ENCODE measurements around the genes EED, TRIM49D2 and UBTFL1.

DNA sequence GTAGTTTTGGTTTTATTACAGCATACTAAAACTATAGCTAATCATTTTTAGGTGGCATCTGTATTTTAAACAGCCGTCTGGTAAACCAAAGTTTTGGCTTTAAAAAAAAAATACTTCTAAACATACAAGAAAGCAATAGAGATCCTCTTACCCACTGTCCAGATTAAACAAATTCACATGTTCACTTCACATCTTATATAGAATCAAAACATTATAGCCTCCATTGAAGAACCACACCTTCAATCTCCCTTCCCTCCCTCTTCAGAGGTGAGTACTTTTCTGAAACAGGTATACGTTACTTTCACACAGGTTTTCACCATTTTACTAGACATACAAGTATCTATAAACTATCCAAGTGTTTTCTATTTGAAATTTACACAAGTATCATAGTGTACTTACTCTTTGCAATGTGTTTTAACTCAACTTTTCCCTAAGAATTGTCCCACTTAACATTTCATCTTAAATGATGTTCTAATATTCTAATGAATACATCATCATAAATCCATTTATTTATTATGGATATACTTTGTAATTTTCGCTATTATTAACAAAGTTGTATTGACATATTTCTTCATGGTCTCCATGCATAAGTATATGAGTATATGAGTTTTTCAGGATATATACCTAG is 42.1 kb downstream of the PICALM start:
- PRO-cap, 4 experiments: no peak in any of the 4 experiments
- RAMPAGE, long total RNA, 4 experiments: no peak in any of the 4 experiments

DNA sequence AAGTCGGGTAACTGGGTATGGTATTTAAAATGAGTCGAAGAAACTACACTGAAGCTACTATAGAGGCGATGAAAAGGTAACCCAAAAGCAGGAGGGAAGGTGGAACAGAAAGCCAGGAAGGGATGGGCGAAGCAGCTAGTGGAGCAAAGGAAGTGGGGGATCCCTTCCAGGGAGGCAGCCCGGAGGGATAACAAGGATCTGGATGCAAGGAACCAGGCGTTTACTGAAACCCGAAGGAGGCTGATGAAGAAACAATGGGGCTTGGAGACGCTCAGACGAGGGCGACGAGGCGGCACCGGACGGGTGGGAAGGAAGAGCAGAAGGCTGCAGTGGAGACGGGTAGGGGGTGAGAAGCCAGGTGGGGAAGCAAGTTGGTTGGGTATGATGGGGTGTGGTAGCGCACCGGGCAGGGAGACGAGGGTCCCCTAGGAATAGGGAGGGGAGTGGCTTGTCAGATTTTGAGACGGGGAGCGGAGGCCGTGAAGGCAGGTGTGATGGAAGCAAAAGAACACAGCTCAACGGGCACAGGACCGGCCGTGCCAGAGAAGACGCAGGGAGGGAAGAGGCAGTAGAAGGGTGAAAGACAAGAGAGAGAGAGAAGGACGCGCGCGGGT is 784 bp downstream of the PICALM start:
- PRO-cap, 4 experiments: peak in 3 of 4 experiments; most common plus-strand start position 146 of the sequence (in 1); most common minus-strand start position 560 of the sequence (in 2)
- RAMPAGE, long total RNA, 4 experiments: no peak in any of the 4 experiments

DNA sequence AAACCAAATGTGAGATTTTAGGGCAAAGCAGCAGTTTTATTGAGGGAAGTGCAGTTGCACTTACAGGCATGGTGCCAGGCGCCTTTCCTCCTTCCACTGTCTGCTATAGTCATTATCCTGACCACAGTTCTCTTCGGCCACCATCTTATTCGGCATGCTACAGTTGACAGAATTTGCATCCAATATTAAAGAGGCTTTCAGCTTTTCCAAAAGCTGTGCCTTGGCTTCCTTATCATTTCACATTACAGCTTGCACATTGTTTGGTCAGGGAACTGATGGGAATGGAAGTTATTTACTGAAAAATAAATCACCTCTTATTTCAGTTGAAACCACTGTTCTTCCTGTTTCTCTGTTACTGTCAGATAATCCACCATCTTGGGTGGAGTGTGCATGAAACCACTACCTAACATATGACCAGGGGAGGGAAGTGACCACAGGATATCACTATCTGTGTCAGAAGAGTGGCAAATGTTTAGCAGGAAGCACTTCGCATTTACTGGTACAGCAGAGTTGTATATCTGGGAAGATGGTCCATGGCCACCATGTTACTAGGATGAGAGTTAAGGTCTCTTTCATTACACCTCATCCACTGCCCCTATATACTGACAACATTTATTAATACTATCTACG is 74.6 kb upstream of the PICALM start:
- PRO-cap, 4 experiments: peak in 2 of 4 experiments; most common plus-strand start position 485 of the sequence (in 2); most common minus-strand start position 354 of the sequence (in 1)
- RAMPAGE, long total RNA, 4 experiments: no peak in any of the 4 experiments

- PRO-cap, 4 experiments: peak in 1 of 4 experiments; most common minus-strand start chr11:86193455 (in 1)
- RAMPAGE, long total RNA, 4 experiments: no peak in any of the 4 experiments
Measured at GRCh38 chr11:86193321-86193977, 51.1 kb upstream of the EED start.

GRCh38 chr11:86244065-86244648 is 396 bp upstream of the EED start:
- PRO-cap, 4 experiments: peak in 4 of 4 experiments; most common plus-strand start chr11:86244551 (in 1); most common minus-strand start chr11:86244427 (in 2)
- RAMPAGE, long total RNA, 4 experiments: no peak in any of the 4 experiments

DNA sequence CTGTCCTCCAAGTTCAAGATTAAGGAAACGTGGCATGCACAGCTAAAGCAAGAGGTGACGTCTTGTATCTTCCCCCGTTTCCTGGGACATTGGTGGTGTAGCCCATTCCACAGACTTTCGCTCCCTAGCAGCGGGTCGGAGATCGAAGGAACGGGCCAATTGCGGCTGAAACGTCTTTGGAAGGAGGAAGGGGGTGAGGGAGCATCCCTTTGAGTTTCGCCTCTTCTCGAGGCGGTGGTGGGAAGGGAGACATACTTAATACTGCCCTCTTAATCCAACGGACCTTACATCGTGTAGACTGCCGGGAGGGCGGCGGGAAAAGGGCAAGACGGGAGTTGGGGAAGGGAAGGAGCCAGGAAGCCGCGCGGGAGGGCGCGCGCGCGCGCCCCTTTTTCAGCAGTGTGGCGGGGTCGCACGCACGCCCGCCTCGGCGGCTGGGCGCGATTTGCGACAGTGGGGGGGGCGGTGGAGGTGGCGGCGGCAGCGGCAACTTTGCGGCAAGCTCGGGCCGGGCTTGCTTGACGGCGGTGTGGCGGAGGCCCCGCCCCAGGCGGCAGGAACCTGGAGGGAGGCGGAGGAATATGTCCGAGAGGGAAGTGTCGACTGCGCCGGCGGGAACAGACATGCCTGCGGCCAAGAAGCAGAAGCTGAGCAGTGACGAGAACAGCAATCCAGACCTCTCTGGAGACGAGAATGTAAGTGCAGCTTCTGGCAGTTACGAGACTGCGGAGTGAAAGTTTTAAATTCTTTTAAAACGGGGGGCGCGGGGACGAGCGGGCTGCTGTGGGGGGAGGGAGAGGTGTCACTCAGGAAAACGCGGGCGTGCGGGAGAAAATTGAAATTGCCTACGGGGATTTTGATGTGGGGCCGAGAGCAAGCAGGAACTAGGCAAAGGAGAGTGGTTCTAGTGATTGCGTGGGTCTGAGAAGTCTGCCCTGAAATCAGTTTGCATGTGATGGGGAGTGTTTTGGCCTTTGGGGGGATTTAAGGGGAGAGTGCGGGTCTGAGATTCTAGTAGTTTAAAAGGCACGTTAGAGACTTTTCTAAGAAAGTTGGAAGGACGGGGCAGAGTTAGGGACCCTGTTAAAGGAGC is at the start of gene EED:
TSS of gene EED (plus strand) at position 105 of the 1,093 bp plus-strand sequence.
- PRO-cap, 4 experiments: peak in 4 of 4 experiments; most common plus-strand start position 141 of the sequence (in 4); most common minus-strand start position 401 of the sequence (in 4)
- RAMPAGE, long total RNA, 4 experiments: start-site peak on the plus strand in 4 of 4 experiments, centred at positions 122 to 592 of the sequence, 53 to 380 reads per replicate

GRCh38 chr11:86459644-86460573 is 85.2 kb downstream of the CCDC81 start:
- PRO-cap, 4 experiments: no peak in any of the 4 experiments
- RAMPAGE, long total RNA, 4 experiments: no peak in any of the 4 experiments

GRCh38 chr11:86486578-86486931 is 111.9 kb downstream of the CCDC81 start:
- PRO-cap, 4 experiments: no peak in any of the 4 experiments
- RAMPAGE, long total RNA, 4 experiments: no peak in any of the 4 experiments

DNA sequence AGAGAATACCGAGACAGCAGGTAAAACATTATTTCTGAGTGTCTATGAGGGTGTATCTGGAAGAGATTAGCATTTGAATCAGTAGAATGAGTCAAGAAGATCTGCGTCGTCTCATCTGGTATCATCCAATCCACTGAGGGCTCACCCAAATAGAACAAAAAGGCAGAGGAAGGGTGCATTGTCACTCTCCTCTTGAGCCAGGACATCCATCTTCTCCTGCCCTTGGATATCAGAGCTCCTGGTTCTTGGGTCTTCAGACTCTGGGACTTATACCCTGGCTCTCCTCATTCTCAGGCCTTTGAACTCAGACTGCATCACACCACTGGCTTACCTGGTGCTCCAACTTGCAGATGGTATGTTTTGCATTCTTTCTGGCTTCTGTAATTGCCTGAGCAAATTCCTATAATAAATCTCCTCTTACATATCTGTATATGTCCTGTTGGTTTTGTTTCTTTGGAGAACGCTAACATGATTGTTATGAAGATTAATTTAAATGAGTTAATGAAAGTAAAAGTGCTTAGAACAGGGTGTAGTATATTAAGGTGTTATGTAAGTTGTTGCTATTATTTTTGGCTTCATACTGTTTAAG is 177.2 kb upstream of the PRSS23 start:
- PRO-cap, 4 experiments: no peak in any of the 4 experiments
- RAMPAGE, long total RNA, 4 experiments: no peak in any of the 4 experiments

- PRO-cap, 4 experiments: no peak in any of the 4 experiments
- RAMPAGE, long total RNA, 4 experiments: no peak in any of the 4 experiments
Measured at GRCh38 chr11:86740614-86741042, 59.7 kb upstream of the PRSS23 start.

- PRO-cap, 4 experiments: no peak in any of the 4 experiments
- RAMPAGE, long total RNA, 4 experiments: no peak in any of the 4 experiments
Measured at GRCh38 chr11:86743359-86744156, 56.8 kb upstream of the PRSS23 start.

GRCh38 chr11:88445827-88446230 is 108.3 kb upstream of the CTSC start:
- PRO-cap, 4 experiments: peak in 3 of 4 experiments; most common plus-strand start chr11:88446013 (in 2)
- RAMPAGE, long total RNA, 4 experiments: no peak in any of the 4 experiments

GRCh38 chr11:89923707-89924163 is at the start of gene TRIM49D2:
TRIM49D2 (plus strand) TSS chr11:89924064.
- PRO-cap, 4 experiments: no peak in any of the 4 experiments
- RAMPAGE, long total RNA, 4 experiments: no peak in any of the 4 experiments

DNA sequence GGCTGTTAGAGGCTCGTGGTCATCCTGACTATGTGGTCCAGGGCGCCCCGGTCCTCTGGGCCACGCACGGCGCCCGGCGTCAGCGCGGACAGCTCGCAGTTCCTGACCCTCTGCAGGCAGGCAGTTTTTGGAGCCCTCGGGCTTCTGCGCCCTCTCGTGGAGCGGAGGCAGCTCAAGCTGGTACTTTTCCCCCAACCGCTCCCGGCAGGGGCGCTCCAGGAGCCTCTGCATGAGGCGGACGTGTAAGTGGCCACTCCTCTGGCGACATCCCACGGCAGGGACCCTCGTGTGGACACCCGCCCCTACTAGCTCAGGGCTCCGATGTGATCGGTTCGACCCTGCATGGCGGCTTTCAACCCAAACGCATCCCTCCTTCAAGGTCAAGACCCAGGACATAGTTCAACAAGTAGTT is 21.5 kb downstream of the TRIM49C start:
- PRO-cap, 4 experiments: no peak in any of the 4 experiments
- RAMPAGE, long total RNA, 4 experiments: no peak in any of the 4 experiments

DNA sequence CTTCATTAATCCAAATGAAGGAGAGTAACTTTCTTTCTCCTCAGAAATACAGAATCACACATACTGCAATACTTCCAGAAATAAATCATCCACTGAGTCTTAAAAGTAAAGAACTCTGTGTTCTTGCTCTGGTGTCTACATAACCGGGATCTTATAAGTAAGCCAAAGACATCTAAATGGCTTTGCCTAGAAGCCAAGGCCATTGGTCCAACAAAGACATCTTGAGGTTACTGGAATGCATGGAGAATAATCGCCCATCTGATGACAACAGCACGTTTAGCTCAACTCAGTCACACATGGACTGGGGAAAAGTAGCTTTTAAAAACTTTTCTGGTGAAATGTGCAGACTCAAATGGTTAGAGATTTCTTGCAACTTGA is at the start of gene UBTFL1:
TSS of gene UBTFL1 (plus strand) at position 177 of the 378 bp plus-strand sequence.
- PRO-cap, 4 experiments: no peak in any of the 4 experiments
- RAMPAGE, long total RNA, 4 experiments: no peak in any of the 4 experiments

DNA sequence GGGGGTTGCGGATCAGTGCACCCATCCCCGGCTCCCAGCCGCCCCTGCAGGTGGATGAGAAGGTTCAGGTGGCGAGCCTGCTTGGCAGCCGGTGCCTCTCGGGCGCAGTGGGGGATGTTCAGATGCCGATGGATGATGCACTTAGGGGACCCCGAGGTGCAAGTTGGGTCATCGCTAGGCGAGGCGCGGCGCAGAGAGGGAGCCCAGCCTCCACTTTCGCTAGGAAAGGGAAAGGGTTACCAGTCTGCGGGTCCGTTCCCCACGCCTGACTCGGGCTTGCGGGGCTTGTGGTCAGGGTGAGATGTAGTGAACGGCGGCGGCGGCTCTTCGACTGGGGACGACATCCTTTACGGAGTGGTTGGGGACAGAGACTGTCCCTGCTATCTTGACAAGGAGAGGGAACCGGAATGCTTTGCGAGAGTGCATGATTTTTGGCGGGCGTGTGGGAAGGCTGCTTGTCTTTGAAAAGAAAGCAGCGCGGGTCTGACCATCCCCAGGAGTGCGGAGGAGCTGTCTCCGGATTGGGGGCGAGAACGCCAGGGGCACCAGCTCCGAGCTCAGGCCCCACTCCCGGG is 950 bp downstream of the FAT3 start:
- PRO-cap, 4 experiments: no peak in any of the 4 experiments
- RAMPAGE, long total RNA, 4 experiments: no peak in any of the 4 experiments

DNA sequence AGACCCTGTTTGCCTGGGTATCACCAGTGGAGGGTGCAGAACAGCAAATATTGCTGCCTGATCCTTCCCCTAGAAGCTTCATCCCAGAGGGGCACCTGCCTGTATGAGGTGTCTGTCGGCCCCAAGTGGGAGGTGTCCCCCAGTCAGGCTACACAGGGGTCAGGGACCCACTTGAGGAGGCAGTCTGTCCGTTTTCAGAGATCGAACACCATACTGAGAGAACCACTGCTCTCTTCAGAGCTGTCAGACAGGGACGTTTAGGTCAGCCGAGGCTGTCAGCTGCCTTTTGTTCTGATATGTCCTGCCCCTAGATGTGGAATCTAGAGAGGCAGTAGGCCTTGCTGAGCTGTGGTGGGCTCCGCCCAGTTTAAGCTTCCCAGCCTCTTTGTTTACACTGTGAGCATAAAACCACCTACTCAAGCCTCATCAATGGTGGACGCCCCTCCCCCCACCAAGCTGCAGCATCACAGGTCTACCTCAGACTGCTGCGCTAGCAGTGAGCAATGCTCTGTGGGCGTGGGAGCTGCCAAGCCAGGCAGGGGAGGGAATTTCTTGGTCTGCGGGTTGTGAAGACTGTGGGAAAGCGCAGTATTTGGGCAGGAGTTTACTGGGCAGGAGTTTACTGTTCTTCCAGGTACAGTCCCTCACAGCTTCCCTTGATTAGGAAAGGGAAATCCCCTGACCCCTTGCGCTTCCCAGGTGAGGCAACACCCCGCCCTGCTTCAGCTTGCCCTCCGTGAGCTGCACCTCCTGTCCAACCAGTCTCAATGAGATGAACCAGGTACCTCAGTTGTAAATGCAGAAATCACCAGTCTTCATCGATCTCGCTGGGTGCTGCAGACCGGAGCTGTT is 98.6 kb downstream of the SMCO4 start:
- PRO-cap, 4 experiments: no peak in any of the 4 experiments
- RAMPAGE, long total RNA, 4 experiments: no peak in any of the 4 experiments

GRCh38 chr11:93529485-93530240 is 13.5 kb downstream of the SMCO4 start:
- PRO-cap, 4 experiments: peak in 2 of 4 experiments; most common plus-strand start chr11:93529767 (in 2); most common minus-strand start chr11:93529825 (in 1)
- RAMPAGE, long total RNA, 4 experiments: no peak in any of the 4 experiments

DNA sequence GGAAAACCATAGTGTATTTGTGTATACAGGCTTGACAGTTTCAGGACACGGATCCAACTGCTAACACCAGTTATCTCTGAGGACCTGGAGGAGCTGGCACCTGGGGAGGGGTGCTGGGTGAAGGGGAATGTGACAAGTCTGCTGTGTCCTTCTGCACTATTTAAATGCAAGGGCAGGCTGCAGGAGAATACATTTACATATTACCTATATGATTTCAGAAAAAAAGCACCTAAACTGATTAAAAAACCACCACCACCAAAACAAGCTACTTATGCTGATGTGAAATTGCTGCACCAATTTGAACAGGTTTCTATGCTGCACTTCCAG is 6.7 kb downstream of the SMCO4 start:
- PRO-cap, 4 experiments: no peak in any of the 4 experiments
- RAMPAGE, long total RNA, 4 experiments: no peak in any of the 4 experiments

GRCh38 chr11:93718062-93718568 is 23.2 kb downstream of the TAF1D start:
- PRO-cap, 4 experiments: peak in 1 of 4 experiments; most common plus-strand start chr11:93718464 (in 1)
- RAMPAGE, long total RNA, 4 experiments: no peak in any of the 4 experiments

Measured in spleen (tissue), 7 donors.